Mesenchymal stem cell of Wharton's jelly (primary cell): ENCODE measurements around a stretch of chr17.

- CAGE, long polyA plus RNA, result no peak
These were observed 180.8 kb downstream of the SEPTIN9 start for GRCh38 chr17:77462026-77462495.

DNA sequence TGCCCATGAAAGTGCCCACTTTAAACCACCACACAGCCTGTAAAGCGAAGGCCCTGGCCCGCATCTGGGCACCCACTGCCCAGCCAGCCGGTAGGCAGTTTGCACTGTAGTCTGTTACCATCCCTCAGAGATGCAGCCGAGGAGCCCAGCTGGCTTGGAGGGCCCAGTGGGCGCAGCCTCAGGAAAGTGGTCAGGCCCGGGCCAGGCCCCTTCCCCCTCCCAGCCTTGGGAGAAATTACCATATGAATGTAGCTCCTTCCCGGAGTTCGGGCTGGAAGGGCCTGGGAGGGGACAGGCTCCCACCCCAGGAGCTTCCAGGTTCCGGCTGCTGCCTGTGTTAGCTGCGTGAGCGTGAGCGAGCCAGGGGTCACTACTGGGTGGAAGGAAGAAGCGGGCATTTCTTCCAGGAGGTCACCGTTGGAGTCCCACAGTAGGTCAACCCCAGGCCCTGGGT is 184.9 kb downstream of the SEPTIN9 start:
- CAGE, long polyA plus RNA, result no peak

DNA sequence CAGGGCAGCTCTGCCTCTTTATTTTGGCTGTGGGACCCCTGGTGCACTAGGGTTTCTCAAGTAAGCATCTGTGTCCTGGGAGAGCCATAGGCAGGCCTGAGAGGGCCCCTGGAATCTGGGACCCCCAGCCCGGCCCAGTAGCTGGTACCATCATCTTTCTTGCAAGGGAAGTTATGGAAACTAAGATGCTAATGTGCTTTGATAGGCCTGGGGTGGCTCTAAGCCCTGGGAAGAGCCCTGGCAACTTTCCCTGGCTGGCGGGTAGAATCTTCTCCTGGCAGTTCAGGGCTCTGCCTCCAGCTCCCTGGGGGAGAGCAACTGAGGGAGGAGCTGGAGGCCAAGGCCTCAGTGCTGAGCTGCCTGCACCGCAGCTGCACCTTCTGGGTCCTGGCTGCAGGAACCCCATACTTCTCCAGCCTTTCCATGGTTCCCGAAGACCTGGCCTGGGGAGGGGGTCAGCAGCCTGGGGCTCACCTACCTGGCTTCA is 193.0 kb downstream of the SEPTIN9 start:
- CAGE, long polyA plus RNA, result no peak

DNA sequence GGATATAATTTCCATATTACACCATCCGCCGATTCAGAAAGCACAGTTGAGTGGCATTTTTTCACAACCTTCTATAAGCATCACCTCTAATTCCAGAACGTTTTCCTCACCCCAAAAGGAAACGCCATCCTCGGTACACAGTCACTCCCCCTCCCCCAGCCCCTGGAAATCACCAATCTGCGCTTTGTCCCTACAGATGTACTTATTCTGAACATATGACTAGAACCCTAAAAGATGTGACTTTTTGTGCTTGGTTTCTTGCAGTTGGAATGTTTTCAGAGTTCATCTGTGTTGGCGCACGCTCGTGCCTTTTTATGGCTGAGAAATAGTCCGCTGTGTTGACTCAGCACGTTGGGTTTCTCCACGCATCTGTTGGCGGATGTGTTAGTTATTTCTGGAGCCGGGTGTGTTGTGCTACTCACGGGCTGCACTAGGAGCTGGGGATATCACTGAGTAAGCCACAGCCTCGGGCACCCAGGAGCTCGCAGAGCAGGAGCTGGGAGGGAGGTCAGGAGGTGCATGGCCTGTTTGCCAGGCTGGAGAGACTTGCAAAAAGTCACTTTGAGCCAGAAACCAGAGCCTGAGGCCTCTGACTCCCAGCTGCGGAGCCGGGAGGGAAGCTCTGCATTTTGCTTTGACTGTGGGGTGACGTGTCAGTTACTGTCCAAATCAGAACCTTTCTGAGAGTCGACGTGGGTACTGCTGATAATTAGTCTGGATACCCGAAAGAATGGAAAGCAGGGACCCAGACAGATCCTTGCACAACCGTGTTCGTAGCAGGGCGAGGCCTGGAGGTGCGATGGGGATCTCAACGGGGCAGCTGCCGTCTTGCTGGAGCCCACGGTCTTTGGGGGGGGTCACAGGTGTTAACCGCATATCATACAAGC is 196.1 kb downstream of the SEPTIN9 start:
- CAGE, long polyA plus RNA, result no peak

- CAGE, long polyA plus RNA, result no peak
These were observed 247.3 kb downstream of the SEPTIN9 start for GRCh38 chr17:77528323-77529369.

GRCh38 chr17:77839580-77840439 is 118.7 kb upstream of the TNRC6C start:
- CAGE, long polyA plus RNA, result no peak

- CAGE, long polyA plus RNA, result no peak
These were observed 94.8 kb upstream of the TNRC6C start for GRCh38 chr17:77863514-77864307.

GRCh38 chr17:77963363-77963848 is 4.9 kb downstream of the TNRC6C start:
- CAGE, long polyA plus RNA, result no peak

GRCh38 chr17:78041483-78041757 is 82.9 kb downstream of the TNRC6C start:
- CAGE, long polyA plus RNA, result no peak

- CAGE, long polyA plus RNA, result no peak
These were observed 78.6 kb downstream of the TMC6 start for GRCh38 chr17:78049644-78050649.

- CAGE, long polyA plus RNA, result no peak
These were observed 15.6 kb downstream of the TMC6 start for GRCh38 chr17:78112828-78113392.

DNA sequence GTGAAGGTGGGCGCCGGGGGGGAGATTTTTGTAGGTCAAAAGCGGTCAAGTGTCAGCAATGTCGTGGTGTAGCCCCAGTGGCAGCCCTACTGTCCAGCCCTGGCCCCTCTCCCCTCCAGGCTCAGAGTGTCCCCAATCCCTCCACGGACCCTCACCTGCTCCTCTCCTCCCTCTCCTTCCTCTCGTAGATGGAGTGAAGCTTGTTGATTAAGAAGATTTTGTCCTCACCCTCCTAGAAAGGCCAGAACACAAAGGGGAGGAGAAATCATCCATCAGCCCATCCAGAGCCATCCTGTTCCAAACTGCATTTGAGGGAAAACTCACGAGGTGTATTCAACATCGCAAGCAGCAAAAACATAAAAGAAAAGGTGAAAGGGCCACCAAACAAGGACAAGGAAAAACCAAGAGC is 15.2 kb downstream of the TMC6 start:
- CAGE, long polyA plus RNA, result no peak

GRCh38 chr17:78114834-78115369 is 13.7 kb downstream of the TMC6 start:
- CAGE, long polyA plus RNA, result no peak

DNA sequence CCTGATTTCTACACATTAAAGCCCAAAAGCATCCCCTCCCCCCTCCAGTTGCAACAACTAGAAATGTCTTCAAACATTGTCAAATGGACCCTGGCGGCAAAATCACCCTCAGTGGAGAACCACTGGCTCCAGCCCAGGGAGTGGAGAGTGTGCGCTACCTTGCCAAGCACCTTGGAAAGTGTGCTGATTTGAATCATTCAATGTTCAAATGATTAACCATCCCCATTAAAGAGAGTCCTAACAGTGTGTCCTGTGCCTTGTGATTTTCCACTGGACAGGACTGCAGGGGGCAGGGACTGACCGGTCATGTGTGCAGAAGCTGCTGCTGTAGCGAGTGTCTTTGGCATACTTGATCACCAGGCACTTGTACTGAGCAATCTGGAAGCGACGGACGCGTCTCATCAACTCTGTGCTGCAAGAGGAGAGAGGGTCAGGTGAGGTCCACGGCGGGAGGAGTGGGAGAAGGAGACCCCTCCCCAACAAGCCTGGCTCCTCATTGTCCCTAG is 2.0 kb downstream of the TK1 start:
- CAGE, long polyA plus RNA, result no peak

DNA sequence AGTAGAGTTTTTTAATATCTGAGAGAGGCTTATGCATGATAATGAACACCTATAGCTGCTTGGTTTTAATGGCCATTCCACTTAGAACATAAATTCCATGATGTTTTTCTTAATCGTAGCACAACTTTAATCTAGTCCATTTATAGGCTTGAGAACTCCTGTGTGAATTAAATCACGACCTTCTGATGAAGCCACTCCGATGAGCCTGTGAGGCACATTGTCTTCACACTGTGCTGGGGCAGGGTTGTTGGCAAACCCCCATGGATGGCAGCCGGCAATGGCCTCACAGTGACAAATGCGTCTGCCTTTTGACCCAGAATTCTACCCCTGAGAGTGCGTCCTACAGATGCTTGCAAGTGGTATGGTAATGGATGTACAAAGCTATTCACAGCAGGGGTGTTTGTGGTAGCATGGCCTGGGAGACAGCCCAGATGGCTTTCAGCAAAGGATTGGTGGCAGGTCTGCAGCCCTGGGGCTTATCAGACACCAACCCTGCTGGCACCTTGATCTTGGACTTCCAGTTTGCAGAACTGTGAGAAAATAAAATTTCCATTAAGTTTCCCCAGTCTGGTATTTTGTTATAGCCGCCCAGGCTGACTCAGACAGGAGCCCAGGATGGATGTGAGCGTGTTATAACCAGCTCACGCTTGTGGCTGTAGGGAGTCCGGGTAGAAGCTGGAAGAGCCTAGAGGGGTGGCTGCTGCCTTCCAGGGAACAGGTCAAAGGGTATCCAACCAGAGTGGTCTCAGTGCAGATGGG is 10.0 kb downstream of the AFMID start:
- CAGE, long polyA plus RNA, result no peak

DNA sequence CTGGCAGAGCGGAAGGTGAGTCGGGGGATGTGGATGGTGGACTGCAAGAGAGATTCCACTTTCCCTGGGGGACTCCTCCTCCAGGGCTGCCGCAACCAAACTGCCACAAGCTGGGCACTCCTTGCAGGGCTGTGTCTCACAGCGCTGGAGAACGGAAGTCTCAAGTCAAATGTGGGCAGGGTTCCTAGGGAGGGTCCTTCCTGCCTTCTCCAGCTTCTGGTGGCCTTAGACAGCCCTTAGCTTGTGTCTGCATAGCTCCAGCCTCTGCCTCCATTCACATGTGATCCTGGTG is 11.4 kb upstream of the BIRC5 start:
- CAGE, long polyA plus RNA, result no peak

DNA sequence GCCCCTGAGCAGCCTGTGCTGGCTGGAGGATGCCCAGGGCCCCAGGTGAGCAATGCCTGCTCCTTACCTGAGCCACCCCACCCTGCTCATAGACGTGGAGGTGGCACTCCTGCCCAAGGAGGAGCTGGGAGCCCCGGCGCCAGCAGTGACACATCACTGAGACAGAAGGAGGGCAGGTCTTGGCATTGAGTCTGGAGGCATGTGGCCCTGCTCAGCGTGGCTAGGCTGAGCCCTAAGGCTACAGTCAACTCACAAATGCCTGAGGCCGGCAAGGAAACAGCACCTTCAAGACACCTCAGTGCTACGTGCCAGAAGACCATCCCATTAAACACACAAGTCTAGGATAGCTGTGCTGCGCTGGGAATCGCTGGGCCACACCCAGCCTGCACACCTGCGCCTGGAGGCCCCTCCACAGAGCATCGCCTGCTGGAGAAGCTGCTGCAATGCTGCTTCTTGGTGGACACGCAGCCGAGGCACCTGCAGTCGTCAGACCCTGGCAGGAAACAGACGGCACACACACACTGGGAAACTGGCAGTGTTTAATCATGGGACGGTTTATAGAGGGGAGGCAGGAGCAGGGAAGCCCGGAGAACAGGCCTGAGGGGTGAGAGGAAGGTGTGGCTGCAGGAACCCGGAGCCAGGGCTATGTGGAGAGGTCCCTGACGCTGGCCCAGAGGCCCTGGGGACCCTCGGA is 20.0 kb downstream of the TMEM235 start:
- CAGE, long polyA plus RNA, result no peak

GRCh38 chr17:78272594-78273326 is 41.3 kb downstream of the TMEM235 start:
- CAGE, long polyA plus RNA, result no peak

- CAGE, long polyA plus RNA, result no peak
These were observed 34.6 kb downstream of the SOCS3 start for GRCh38 chr17:78325114-78325766.

GRCh38 chr17:78351382-78352158 is 8.3 kb downstream of the SOCS3 start:
- CAGE, long polyA plus RNA, result no peak